Glomerular endothelial cell (primary cell): ENCODE measurements around a stretch of chr20.

- RAMPAGE, long total RNA, result no peak
Measured at GRCh38 chr20:48359668-48360622, 467.9 kb downstream of the PREX1 start.

DNA sequence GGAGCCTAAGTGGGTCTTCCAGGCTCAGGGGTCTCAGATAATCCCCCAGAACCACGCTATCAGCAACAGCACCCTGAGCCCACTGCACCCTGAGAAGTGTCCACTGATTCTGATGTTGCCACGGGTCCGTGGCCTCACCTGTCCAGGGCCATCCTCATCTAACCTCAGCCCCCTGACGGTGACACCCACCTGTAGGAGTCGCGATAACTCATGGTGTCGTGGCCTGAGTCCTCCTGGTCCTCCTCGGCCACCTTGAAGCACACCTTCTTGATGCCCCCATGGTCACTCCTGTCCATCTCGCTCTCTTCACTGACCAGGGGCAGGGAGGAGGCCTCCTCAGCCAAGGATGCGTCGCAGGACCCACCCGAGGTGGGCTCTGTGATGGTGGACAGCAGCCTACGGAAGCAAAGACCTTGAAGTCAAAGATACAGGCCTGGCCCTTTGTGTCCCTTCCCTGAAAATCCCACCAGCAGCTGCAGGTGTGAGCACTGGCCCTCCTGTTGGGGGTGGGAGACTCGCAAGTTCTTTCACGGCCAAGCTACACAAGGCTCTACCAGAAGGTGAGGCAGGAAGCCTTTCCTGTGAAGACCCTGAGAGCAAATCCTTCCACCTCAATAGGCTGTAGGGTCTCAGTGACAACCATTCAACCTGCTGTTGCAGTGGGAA lies 182.0 kb downstream of the PREX1 start:
- RAMPAGE, long total RNA, result no peak

DNA sequence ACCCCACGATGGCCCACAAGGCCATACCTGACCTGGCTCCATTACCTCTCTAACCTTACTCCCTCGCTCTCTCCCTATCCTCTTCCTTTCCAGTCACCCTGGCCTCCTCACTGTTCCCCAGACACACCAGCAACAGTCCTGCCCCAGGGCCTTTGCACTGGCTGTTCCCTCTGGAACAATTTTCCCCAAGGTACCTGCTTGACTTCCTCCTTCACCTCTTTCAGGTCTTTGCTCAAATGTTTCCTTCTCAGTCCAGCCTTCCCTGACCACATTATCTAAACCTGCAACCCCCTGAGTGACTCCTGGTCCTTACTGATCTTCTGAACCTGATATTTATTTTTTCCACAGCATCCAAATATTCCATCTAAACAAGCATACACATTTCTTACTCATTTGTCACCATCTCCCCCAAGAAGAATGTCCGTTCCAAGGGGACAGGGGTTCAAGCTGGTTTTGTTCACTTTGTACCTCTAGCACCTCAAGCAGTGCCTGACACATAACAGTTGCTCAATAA lies 107.8 kb downstream of the PREX1 start:
- RAMPAGE, long total RNA, result no peak

- RAMPAGE, long total RNA, result no peak
Measured at GRCh38 chr20:48825747-48826775, 1.7 kb downstream of the PREX1 start.

- RAMPAGE, long total RNA, result no peak
Measured at GRCh38 chr20:48910134-48910978, 11.2 kb upstream of the ARFGEF2 start.

DNA sequence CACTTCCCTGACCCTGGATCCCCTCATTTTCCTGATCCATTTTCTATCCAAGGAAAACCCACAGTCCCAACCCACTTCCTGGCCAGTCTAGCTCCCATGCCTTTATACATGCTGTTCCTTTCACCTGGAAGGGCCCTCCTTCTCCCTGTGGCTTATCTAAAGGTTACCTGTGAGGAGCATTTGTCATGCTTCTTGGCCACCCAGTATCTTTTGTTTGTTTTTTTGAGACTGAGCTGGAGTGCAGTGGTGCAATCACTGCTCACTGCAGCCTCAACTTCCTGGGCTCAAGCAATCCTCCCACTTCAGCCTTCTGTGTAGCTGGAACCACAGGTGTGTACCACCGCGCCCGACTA lies 10.4 kb upstream of the ARFGEF2 start:
- RAMPAGE, long total RNA, result no peak

DNA sequence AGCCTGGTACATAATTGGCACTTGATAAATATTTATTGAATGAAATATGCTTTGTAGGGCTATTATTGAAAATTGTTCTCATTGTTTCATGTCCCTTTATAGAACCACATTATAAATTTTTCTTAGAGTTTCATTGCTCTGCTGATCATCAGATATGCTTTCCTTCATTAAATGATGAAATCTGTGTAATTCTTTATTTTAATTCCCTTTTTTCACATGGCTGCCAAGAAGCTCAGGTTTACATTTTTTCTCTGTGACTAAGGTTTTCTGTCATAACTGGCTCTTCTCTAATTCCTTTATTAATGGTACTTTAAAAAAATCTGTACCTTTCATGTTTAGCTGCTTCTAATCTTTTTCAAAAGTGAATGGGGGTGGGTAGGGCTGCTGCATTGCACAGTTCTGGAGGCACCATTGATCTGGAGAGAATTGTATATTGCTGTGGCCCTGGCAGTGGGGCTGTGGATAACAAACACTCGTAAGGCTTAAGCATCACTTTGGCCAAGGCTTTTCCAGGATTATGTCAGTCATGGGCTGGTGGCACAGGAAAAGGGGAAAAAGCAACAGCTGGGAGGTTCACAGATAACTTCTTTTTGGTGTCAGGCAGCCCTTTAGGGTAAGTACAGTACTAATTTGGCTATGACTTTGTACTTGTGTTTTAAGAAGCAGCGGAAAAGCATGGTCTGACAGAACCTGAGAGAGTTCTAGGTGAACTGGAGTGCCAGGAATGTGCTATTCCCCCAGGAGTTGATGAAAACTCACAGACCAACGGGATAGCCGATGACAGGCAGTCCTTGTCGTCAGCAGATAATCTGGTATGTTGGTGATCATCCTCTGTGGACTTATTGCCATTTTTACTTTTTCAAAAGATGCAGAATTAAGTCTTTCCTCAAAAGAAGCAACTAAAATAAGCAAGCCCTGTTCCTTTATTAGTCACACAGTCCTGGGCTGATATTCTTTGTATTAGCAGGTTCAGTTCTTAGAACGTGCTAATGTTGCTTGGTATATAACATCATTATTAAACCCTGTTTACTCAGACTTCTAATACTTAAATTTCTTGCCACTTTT lies 44.0 kb downstream of the ARFGEF2 start:
- RAMPAGE, long total RNA, result no peak

DNA sequence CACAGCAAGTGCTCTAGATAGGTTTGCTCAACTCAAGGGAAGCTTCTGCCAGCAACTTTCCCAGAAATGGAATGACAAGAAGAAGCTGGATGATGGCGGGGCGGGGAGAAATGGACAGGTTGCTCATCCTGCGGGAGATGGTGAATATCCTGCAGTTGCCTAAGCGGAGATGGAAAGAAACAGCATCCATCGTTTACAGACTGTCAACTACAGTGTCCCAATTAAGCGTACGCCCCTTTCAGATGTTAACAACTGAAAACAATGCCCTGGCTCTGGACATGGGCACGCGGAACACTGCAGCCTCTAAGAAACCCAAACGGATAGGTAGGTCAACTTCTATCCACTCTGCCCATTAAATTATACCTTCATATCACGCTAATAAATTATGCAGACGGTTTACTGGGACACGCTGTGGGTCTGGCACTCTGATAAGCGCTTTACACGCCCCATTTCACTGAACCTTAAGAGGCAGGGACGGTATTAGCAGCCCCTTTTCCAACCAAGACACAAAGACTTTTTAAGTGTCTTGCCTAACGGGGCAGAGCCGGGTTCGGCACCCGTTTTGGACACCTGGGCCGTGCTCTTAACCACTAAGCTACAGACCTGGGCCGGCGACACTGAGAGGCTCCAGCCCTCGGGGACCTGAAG lies 890 bp downstream of the STAU1 start:
- RAMPAGE, long total RNA, result no peak

- RAMPAGE, long total RNA, result no peak
Measured at GRCh38 chr20:49221298-49221680, 2.1 kb downstream of the DDX27 start.

DNA sequence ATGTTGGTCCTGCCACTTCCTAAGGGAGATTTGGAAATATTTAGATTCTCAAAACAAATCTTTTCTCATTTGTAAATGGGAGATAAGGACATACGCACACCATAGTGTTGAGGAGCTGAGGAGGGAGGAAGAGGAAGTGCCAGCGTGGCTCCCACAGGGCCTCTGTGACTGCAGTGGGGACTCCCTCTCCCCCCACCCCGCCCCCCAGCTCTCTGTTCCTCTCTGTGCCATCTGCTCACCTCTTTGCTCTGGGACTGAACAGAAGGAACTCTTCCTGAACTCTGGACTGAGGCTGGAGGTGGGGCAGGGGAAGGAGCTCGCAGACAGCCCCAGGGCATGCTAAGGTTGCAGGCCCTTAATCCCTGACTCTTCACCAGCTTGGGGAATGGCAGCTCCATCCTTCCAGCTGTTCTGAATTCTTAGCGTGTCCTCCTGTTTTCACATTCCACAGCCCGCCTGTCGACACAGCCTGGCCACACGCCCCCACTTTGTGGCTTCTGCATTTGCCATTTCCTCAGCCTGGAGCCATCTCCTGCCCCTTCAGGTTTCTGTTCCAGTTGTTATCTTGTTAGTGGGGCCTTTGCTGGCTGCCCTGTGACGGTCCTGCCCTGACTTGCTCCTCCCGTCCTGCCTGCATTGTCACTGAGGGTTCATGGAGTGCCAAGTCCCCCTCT lies 11.5 kb downstream of the DDX27 start:
- RAMPAGE, long total RNA, result no peak

- RAMPAGE, long total RNA, result no peak
Measured at GRCh38 chr20:49360399-49360628, 82.5 kb upstream of the ZNFX1 start.

DNA sequence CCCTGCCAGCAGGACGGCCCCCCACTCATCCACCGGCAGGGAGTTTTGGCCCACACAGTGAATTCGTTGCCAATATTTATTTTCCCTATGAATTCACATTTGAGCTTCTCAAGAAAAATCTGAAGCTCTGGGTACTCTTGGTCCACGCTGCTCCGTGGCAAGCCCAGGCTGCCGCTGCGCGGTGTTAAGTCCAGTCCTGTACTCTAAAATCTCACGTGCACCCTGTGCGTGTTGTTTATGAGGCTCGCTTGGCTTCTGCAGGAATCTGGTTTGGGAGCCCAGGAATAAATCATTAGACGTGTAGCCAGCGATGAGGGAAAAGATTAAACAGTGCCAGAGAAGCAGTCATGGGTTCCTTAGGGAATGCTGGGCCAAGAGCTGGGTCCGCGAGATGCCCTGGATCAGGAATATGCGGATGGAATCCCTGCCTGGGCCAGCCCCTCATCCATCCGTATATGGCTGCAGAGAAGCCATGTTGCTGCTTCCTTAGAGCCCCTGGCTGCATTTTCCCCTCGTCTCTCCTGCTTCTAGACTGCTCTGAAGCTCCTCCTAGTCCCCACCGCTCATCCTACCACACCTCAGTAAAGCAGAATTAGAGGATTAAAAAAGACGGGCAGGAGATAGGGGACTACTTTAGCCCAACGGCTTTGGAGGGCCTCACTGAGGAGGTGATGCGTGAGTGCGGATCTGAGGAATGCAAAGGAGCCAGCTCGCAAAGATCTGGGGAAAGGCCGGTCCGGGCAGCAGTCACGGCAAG lies 87.2 kb downstream of the KCNB1 start:
- RAMPAGE, long total RNA, result no peak

DNA sequence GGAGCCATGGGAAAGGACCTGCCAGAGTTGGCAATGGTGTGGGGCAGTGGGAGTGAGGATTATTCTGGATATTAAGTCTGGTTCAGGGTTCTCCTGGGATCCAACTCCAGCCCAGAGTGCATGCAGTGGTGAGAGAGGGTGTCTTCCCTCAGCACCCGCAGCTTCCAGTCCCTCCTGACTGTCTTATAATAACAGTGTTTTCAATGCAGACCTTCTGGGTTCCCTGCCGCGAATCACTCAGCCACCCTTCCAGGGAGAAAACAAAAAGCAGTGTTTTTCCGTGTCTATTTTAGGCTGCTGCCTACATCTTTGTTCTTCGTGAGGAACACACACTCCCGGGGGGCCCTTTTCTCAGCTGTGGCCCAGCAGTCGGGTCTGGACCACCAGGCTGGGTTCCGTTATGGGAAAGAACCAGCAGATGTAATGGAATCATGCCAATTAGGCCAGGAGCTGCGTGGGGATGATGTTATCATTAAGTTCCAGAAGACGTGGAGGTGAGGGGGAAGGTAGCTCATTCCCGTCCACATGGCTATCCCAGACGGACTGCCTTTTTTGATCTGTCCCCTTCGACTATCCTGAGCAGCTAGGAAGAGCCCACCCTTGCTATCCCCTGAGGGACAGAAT lies 54.8 kb downstream of the KCNB1 start:
- RAMPAGE, long total RNA, result no peak

DNA sequence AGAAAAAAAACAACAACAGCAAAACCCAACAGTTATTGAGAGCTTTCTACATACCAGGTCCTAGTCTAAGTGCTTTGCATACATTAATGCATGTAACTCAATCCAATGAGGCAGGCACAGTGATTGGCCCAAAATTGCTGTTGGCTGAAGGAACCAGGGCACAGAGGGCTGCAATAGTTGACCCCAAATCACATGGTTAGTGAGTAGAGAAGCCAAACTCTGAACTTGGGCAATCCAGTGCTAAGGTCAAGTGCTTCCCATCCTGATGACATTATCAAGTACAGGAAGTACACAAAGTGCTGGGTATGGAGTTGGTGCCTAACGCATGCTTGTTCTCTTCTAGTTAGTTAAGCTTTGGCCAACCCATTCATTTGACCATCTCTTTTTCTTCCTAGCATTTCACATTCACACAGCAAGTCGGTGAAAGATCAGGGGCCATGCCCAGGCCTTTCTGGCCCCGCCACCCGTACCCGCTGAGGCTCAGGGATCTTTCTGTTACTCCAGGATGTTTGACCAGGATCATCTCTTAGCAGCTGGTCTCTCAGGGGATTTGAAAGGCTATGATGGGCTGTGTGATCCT lies 7.1 kb downstream of the KCNB1 start:
- RAMPAGE, long total RNA, result no peak

- RAMPAGE, long total RNA, result no peak
Measured at GRCh38 chr20:49567157-49567794, 661 bp downstream of the PTGIS start.

DNA sequence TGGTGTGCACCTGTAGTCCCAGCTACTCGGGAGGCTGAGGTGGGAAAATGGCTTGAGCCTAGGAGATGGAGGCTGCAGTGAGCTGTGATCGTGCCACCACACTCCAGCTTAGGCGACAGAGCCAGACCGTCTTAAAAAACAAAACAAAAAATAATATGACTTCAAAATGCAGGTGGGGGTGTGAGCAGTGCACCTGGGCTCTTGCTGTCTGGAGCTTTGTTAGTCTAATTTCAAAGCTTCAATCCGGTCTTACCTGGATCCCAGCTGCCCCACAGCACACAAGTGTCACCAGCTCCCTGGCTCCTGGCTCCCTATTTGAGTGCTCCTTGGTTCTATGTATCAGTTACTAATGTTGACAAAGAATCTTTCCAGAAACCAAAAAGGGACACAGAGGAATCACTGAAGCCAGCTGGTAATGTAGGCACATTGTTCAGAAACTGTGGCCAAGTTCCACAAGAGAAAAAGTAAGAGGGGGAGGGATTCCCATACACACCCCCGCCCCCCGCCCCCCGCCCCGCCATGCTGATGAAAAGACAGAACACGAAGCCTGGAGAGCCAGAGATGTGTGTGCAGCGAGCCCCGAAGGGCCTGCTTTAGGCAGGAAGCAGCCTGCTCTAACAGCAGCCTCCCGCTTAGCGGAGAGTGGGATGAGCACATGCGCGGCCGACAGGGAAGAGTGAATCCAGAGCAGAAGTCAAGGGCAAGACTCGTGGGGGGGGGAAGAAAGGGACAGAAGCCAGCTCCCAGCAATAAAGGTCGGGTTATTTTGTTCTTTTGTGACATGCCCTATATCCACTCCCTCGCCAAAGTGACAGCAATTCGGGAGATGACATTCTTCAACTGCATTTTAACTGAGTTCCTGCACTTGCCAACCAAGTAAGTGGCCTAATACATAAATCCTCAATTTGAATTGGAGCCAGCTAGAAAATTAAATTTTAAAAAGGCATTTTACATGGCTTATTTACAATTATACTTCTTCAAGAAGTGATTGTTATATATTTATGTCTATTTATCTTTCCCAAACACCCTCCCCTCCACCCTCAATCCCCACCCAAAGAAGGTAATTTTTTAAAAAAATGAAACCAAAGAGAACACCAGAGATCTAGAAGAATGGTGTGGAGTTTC lies 67.2 kb upstream of the PTGIS start:
- RAMPAGE, long total RNA, result no peak

DNA sequence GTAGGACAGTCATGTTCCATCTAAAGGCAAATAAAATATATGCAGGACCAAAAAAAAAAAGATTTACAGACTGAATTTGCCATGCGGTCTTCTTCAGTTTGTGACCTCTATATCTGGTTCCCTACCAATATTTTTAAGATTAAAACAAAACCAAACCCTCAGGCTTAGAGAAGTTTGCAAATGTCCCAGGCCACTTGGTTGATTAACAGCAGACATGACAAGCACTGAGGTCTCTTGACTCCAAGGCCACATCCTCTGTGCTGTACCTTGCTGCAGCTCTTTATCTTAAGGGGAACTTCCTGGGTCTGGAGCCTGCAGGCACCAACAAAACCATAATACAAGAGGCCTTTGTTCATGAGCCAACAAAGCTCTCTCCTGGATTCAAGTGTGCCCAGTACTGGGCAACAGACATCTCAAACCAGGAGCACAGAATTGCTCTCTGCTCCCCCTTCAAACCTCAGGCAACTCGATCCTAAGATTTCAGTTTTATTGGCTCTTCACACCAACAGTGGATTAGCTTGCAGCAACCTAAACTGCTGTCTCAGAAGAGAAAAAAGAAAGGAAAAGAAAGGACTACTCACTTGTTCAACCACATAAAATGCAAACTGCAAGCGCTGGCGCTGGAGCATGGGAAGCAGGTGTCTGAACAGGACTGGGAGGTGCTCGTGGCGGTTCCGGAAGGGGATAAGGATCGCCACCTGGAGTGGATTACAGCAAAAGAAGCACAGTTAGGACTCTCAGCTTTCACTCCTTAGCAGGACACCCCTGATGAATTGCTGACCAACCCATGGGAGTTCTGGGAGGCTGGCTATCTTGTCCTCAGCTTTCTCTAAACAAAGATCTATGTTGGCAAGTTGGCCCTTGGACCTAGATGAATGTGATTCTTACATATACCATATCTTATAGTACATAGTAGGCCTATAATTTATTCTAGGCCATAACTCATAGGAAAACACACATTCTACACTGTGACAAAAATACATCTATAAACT lies 71.5 kb downstream of the B4GALT5 start:
- RAMPAGE, long total RNA, result no peak

GRCh38 chr20:49660672-49661109 lies 53.0 kb downstream of the B4GALT5 start:
- RAMPAGE, long total RNA, result no peak

GRCh38 chr20:49704953-49705898 lies 8.5 kb downstream of the B4GALT5 start:
- RAMPAGE, long total RNA, result no peak

DNA sequence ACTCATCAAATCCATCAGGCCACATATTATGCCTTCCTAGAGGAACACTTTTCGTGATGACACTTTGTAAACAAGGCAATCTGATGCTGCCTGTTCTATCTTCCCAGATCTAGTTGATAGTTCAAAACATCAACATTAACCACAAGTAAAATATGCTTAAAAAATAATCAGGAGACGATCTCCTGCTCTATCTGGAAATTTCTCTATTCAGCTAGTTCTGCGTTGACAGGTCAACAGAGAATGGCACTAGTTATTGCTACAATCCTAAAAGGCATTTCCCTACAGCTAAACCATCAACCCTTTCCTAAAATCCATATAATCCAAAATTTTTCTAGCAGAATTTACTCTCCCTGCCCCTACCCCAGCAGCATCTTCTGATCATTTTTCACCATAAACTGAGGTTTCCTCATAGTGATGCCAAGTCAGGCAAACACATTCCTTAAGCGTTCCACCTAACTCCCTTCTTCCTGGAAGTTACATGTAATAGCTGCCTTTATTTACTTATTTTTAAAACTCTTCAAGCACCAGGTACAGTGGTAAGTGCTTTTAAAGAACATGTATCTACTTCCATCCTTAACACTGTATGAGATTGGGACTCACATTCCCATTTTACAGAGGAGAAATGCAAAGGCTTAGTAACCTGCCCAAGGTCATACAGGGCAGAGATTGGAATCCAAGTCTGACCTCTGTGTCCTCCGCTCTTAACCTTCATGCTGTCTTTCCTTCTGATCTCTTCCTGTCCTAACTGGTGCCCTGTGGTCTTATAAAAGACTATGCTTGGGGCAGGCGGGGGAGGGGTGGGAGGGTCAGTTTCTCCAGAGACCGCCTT lies 1.8 kb downstream of the B4GALT5 start:
- RAMPAGE, long total RNA, result no peak